HT-29 (cell line): ENCODE measurements around the genes TSPY1, USP9Y, CDY2A, DAZ1, DAZ2 and CDY1.

- RAMPAGE, long total RNA, result no peak
These were observed 457.3 kb downstream of the TGIF2LY start for GRCh38 chrY:4036167-4036617.

DNA sequence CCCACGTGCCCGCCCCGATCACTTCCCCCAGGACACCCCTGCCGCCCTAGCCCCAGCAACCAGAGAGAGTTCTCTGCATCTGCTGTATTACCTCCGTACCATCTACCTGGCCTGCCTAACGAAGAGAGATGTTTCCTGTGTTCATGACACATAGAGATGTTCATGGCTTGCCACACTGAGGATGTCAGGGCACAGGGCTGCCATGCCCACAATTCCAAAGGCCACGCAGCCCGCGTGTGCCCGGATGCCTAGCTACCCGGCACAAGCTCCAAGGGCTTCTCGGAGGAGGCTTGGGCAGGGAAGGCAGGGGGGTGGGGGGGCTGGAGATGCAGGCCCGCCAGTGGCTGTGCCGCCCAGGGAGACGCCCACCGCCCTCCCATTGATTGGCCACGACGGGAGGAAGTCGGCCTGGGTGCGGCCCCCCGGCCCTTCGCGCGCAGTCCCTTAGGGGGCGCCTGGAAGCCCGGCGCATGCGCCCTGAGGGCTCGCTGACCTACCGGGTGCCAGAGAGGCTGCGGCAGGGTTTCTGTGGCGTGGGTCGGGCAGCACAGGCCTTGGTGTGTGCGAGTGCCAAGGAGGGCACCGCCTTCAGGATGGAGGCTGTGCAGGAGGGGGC, at the start of gene TSPY1:
TSPY1 (plus strand) TSS at position 425 of the 616 bp plus-strand sequence.
- RAMPAGE, long total RNA, result no peak

GRCh38 chrY:12700993-12701370, at the start of gene USP9Y:
Gene USP9Y, plus strand, starts transcription at chrY:12701231.
- RAMPAGE, long total RNA, result no peak

GRCh38 chrY:14340651-14341178, 183.6 kb upstream of the NLGN4Y start:
- RAMPAGE, long total RNA, result no peak

GRCh38 chrY:15424680-15425434, 900.5 kb downstream of the NLGN4Y start:
- RAMPAGE, long total RNA, result no peak

DNA sequence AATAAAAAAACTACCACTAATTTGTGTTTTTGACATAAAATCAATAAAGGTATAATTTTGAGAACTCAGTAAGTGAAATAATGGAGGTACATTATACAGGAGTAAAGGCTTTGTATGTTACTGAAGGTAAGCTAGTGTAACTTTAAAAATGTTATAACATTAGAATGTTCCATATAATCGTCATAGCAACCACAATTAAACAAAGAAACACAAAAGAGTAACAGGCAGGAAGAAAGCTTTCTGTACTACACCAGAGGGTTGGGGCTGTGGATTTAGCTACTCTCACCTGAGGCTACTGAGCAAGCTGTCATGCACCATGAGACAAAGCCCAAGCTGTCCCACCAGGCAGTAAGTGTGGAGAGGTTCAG, at the start of gene CDY2A:
CDY2A (plus strand) TSS at position 218 of the 368 bp plus-strand sequence.
- RAMPAGE, long total RNA, result no peak

- RAMPAGE, long total RNA, result no peak
These were observed 55.8 kb downstream of the KDM5D start for GRCh38 chrY:19688777-19689074.

GRCh38 chrY:19816173-19816636, 71.7 kb upstream of the KDM5D start:
- RAMPAGE, long total RNA, result no peak

GRCh38 chrY:23198946-23199409, at the start of gene DAZ1:
Gene DAZ1, minus strand, starts transcription at chrY:23199008.
- RAMPAGE, long total RNA, result no peak

- RAMPAGE, long total RNA, result no peak
These were observed at the start of gene DAZ2 for GRCh38 chrY:23219121-23219603. Gene DAZ2, plus strand, starts transcription at chrY:23219533.

DNA sequence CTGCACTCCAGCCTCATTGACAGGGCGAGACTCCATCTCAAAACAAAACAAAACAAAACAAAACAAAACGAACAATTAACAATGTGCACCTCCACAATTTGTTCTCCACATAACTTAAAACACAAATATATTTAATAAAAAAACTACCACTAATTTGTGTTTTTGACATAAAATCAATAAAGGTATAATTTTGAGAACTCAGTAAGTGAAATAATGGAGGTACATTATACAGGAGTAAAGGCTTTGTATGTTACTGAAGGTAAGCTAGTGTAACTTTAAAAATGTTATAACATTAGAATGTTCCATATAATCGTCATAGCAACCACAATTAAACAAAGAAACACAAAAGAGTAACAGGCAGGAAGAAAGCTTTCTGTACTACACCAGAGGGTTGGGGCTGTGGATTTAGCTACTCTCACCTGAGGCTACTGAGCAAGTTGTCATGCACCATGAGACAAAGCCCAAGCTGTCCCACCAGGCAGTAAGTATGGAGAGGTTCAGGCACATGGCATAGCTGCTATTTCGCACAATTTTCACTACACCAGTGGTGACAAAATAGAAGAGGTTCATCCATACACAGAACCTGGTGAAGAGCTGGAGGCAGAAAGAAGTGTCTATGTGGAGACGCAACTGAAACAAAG, at the start of gene CDY1:
CDY1 (plus strand) TSS at position 353 of the 641 bp plus-strand sequence.
- RAMPAGE, long total RNA, result no peak